Stomach (tissue), 7 donors: ENCODE measurements around the genes TRMT6 and PLCB4.

DNA sequence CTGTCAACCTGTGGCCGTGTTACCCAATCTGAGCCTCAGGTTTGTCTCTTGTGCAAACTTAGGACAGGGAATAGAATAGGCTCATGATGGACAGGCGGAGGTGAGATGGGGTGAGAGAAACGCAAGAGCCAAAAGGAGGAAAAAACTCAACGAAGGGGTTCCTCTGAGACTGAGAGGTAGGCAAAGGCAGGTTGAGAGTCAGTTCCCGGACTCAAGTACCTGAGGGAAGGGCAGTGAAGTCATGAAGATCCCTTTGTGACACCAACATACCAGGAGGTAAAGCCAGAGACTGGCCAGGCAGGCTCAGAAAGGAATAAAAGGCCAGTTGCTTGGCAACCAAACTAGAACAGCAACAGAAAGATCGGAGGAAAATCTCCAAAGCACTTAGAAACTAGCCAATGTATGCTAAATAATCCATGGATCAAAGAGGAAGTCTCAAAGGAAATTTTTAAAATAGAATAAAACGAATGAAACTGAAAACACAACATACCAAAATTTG, 84.3 kb downstream of the GPCPD1 start:
- PRO-cap, result no peak
- RAMPAGE, long total RNA, 5 experiments, result no peak in any of the 5 experiments
- RRBS, result no CpG with 5 or more reads among the region's 7 CpGs

DNA sequence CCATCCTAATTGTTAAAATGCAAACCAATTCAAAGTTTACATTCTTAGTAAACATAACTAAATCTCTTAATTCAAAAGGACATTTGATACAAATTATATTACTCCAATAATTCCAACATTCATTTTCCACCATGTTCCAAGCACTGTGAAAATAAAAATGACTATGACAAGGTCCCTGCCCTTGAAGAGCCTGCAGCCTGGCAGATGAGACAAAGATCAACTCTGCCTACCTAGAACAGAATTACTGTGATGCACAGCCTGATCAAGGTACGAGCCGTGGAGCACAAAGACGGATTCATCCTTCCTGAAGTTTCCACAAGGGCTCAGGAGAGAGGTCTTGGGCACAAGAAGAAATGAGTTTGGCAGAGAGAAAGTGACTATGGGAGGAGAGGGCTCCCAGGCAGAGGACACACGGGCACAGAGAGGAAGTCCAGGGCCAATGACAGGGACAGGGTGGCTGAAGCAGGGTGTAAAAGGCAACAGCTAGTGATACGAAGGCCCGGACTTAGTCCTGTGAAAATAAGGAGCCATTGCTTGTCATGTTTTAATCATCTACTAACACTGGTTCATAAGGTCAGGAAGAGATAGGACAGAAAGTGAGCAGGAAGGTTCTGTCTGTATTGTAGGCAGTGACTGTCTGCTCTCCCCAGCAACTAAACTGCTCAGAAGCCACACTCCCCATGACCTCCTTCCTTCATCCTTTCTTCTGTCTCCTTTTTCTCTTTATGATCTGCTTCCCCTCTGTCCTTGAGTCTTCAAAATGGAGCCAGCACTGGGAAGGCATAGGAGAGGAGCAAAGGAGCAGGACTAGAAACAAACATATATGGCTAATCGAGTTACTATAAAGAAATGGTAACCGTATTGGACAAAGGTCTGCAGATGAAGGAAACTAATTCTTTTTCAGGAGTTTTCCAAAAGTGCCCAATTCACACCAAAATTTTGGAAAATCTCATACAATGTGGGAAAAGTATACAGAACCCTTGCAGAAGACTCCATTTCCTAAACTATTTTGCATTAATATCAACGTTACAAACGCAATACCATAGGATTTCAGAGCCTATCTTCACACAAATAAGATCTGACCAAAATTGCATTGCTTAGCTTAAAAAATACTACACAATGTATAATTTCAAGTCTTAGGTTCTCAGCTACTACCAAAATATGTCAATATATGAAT, 65.3 kb downstream of the GPCPD1 start:
- PRO-cap, result no peak
- RAMPAGE, long total RNA, 5 experiments, result no peak in any of the 5 experiments
- RRBS, result no CpG with 5 or more reads among the region's 10 CpGs

DNA sequence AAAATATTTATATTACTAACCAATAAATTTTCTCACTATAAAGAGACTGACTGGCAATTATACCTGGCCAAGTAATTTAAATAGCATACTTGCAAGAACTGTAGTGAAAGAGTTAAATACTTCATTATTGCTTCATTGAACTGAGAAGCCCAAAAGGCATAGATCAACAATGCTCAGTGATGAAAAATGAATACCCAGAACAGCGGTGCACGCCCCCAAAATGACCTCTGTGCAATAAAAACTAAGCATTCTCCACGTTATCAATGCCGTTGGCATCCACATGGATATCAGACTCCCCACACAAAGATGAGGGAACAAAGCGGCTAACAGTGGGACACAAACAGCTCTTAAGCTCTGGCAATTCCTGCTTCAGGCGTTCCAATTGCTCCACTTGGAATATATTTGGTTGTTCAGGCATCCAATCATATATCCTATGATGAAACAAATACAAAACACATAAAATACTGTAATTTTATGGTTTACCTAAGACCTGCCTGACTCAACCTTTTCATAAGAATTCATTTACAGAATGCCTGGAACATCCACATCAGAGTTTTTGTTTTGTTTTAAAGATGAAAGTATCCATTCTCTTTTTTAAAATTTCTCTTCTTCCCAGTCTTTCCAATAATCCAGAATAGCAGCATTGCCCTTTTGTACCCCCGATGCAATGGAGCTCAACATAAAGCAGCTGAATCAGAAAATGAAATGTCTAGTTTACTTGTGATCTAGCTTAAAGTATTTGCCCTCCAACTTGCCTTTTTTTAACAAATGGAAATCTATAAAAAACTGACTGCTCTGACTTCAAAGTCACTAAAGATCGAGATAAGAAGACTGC, 63.2 kb downstream of the GPCPD1 start:
- PRO-cap, result no peak
- RAMPAGE, long total RNA, 5 experiments, result start-site peak on the minus strand in 1 of 5 experiments, centred at position 736 of the sequence, 8 reads per replicate
- RRBS, result no CpG with 5 or more reads among the region's 8 CpGs

DNA sequence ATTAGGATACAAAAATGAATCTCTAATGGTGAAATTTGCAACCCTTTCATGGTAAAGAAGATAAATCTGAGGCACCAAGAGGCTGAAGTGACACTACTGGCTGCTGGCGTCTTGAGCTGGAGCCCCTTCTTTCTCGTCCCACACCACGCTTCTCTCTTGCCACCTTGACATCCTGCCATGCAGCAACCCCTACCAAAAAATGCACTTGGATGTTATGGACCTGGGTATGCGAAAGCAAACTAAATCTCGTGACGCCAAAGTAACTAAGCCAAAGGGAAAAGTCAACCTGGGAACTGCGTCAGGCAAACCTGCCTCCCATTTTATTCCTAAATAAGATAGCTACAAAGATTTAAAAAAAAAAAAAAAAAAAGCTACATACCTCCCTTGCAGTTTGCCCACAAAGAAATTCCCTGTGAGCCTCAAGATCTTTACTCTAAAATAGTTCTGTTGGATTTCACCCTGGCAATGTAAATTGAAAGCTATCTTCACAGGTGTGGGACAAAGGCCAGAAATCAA, 40.7 kb upstream of the GPCPD1 start:
- PRO-cap, result no peak
- RAMPAGE, long total RNA, 5 experiments, result no peak in any of the 5 experiments
- RRBS, result no CpG with 5 or more reads among the region's 7 CpGs

DNA sequence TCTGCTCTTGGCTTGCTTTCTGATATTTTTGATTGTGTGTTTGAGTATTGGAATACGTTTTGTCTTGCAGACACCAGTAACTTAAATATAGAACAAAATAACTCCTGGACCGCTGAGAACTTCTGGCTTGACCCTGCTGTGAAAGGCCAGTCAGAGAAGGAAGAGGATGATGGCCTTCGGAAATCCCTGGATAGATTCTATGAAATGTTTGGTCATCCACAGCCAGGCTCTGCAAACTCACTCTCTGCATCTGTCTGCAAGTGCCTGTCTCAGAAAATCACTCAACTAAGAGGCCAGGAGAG, 48.4 kb upstream of the CHGB start:
- PRO-cap, result no peak
- RAMPAGE, long total RNA, 5 experiments, result no peak in any of the 5 experiments
- RRBS, result no CpG with 5 or more reads among the region's 3 CpGs

GRCh38 chr20:5949962-5951158, at the start of gene TRMT6:
TSS of gene TRMT6 (minus strand) at chr20:5950533.
- PRO-cap, result bidirectional peak, plus-strand start at chr20:5950683, minus-strand start at chr20:5950453
- RAMPAGE, long total RNA, 5 experiments, result start-site peak on the plus strand in 5 of 5 experiments, at chr20:5950550-5951066 at its widest, 30 to 62 reads per replicate; start-site peak on the minus strand in 4 of 5 experiments, at chr20:5950423-5950533 at its widest, 34 to 259 reads per replicate
- RRBS, result 1% methylated on average over 15 of the region's 73 CpGs

GRCh38 chr20:6041753-6042276, 12.0 kb downstream of the LRRN4 start:
- PRO-cap, result unidirectional peak, plus-strand start at chr20:6041940
- RAMPAGE, long total RNA, 5 experiments, result no peak in any of the 5 experiments
- RRBS, result 96% methylated on average over 9 of the region's 30 CpGs

- PRO-cap, result no peak
- RAMPAGE, long total RNA, 5 experiments, result no peak in any of the 5 experiments
- RRBS, result no CpG with 5 or more reads among the region's 9 CpGs
Observed at GRCh38 chr20:6058401-6059444, 4.9 kb upstream of the LRRN4 start.

GRCh38 chr20:6292637-6292975, 169.8 kb upstream of the FERMT1 start:
- PRO-cap, result unidirectional peak, plus-strand start at chr20:6292766
- RAMPAGE, long total RNA, 5 experiments, result no peak in any of the 5 experiments
- RRBS, result no CpG with 5 or more reads among the region's 3 CpGs

- PRO-cap, result no peak
- RAMPAGE, long total RNA, 5 experiments, result no peak in any of the 5 experiments
- RRBS, result 56% methylated on average over 8 of the region's 50 CpGs
Observed at GRCh38 chr20:7803561-7804345, 136.5 kb downstream of the HAO1 start.

- PRO-cap, result no peak
- RAMPAGE, long total RNA, 5 experiments, result no peak in any of the 5 experiments
- RRBS, result no CpG with 5 or more reads among the region's 1 CpG
Observed at GRCh38 chr20:7939474-7939722, 860 bp downstream of the HAO1 start.

GRCh38 chr20:8114059-8115065, 17.7 kb upstream of the PLCB1 start:
- PRO-cap, result no peak
- RAMPAGE, long total RNA, 5 experiments, result no peak in any of the 5 experiments
- RRBS, result no CpG with 5 or more reads among the region's 37 CpGs

DNA sequence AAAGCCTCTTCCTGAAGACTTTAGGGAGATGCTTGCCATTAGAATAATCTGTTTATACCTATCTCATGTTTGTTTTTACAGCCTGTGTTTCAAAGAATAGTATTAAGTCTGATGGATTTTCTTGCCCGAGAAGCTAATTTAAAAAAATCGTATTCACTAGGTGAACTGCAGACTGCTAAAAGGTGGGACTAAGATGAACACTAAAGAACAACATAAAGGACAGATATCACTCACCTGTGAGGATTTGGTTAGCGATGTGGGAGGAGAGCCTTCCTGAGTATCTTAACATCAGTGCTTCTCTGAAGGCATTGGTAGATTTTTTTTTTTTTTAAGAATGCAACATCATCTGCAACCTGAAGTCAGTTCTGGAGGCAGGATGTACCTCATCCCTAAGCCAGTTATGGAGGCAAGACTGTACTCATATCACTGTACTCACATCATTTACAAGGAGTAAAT, 60.2 kb downstream of the PLCB1 start:
- PRO-cap, result no peak
- RAMPAGE, long total RNA, 5 experiments, result start-site peak on the plus strand in 1 of 5 experiments, centred at position 216 of the sequence, 13 reads per replicate
- RRBS, result no CpG with 5 or more reads among the region's 3 CpGs

DNA sequence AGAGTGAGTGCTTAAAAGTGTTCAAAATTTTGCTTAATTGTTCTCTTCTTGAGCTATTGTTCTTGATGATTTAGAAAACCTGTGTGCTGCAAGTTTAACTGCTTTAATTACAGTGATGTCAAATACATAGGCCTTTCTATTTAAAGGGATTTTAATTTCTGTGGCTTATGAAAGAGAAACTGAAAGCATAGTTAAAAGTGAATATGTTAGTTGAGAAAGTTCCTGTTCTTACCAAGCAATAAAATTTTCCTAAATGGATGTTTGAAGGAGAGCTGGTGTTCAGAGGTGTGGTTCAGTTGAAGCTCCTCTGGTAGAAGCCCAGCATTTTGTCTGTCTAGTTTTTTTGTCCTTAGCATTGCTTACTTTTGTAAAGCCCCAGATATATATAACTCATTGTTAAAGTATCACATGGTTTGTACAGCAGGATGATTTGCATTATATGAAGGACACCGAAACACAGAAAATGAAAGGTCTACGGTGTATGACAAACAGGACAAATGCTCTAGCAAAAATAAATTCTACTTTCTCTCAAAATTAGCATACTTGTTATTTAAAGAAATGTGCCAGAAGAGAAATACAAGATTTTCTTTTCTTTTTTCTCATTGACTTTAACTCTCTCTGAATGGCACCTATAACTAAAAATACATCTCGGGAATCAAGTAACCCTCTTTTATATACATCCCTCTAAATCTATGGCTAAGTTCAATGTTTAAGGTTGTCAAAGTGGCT, 466.1 kb upstream of the PLCB4 start:
- PRO-cap, result no peak
- RAMPAGE, long total RNA, 5 experiments, result no peak in any of the 5 experiments
- RRBS, result no CpG with 5 or more reads among the region's 3 CpGs

GRCh38 chr20:8774414-8775096, 294.3 kb upstream of the PLCB4 start:
- PRO-cap, result no peak
- RAMPAGE, long total RNA, 5 experiments, result start-site peak on the plus strand in 2 of 5 experiments, at chr20:8774351-8774698 at its widest, 10 to 16 reads per replicate
- RRBS, result no CpG with 5 or more reads among the region's 5 CpGs

GRCh38 chr20:9068293-9068768, 556 bp upstream of the PLCB4 start:
- PRO-cap, result bidirectional peak, plus-strand start at chr20:9068689, minus-strand start at chr20:9068604
- RAMPAGE, long total RNA, 5 experiments, result no peak in any of the 5 experiments
- RRBS, result 2% methylated on average over 29 of the region's 50 CpGs

DNA sequence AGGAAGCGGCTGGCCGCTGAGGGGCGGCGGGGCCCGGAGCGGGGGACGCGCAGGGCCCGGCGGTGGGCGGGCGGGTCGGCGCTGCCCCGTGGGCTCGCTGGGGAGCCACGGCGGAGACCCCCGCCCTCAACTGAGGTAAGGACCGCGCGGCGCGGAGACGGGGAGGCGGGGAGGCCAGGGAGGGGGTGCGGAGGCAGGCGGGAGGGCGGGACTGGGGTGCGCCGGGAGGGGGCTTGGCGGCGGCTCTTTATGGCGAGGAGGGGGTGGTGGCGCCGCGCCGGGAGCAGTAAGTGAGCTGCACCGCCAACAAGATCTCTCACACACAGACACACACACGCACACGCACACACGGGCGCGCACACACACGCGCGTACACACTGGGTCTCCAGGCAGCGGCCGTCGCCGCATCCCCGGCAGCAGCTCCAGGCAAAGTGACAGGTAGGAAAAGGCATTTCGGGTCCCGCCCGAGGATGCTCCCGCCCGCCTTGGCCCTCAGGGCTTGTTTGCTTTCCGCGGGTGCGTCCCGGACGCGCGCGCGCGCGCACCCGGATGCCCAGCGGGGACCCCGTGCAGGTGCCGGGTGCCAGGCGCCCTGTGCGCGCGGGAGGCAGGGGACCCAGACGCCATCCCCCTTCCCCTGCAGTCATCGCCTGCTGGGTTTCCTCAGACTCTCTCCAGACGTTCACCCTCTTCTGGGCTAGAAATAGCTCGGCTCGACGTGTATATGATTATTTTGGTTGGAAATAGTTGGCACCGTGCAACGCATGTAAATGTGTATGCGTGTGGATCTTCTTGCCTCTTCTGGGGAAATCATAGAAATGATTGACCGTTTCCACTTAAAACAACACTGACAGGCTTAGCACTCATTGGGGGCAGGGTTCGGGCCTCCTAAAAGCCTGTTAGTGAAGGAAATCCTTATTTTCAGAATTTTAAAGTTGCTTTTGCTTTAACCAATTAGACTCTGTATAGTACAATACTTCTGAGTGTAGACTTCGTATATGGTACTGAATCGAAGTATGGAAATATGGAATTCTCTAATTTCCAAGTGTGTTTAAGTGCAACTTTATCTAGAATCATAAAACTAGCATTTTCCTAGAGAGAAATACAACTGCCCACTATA, at the start of gene PLCB4:
TSS of gene PLCB4 (plus strand) at position 319 of the 1,120 bp plus-strand sequence.
- PRO-cap, result bidirectional peak, plus-strand start at position 595 of the sequence, minus-strand start at position 433 of the sequence; unidirectional peak, minus-strand start at position 694 of the sequence
- RAMPAGE, long total RNA, 5 experiments, result start-site peak on the plus strand in 4 of 5 experiments, centred at positions 76 to 368 of the sequence, 10 to 191 reads per replicate
- RRBS, result 4% methylated on average over 18 of the region's 89 CpGs

- PRO-cap, result no peak
- RAMPAGE, long total RNA, 5 experiments, result start-site peak on the plus strand in 1 of 5 experiments, at chr20:9261856-9262151 at its widest, 5 to 7 reads per replicate
- RRBS, result no CpG with 5 or more reads among the region's 3 CpGs
Observed at GRCh38 chr20:9261713-9262301, 192.9 kb downstream of the PLCB4 start.

- PRO-cap, result no peak
- RAMPAGE, long total RNA, 5 experiments, result no peak in any of the 5 experiments
- RRBS, result no CpG with 5 or more reads among the region's 7 CpGs
Observed at GRCh38 chr20:9301580-9302338, 212.6 kb upstream of the LAMP5 start.

DNA sequence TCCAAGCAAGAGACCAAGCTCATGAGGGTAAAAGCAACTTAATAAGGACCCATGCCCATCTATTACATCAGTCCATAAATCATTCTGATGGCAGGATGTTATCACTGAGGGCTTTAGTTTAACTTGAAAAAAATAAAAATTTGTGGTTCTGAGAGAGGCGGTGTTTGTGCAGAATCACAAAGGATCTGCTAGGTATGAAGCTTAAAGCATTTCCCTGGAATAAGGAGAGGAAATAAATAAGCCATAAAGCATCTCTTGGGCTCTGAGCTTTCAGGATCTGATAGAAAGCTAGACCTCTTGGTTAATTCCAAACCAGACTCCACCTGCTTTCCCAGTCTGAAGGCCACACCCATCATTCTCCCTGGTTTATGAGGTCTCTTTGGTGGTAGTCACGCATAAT, 184.5 kb upstream of the LAMP5 start:
- PRO-cap, result no peak
- RAMPAGE, long total RNA, 5 experiments, result no peak in any of the 5 experiments
- RRBS, result no CpG with 5 or more reads among the region's 2 CpGs